Left lobe of liver (tissue), 1 donor: Measurements from ENCODE around the genes GK, PRRG1, H2AL3 and RPGR.

GRCh38 chrX:30612424-30612652, 34.8 kb upstream of the TASL start:
- PRO-cap = unidirectional peak, plus-strand start at chrX:30612585

GRCh38 chrX:30653250-30654545, at the start of gene GK:
GK (plus strand) TSS chrX:30653423.
- PRO-cap = bidirectional peak, plus-strand start at chrX:30653425, minus-strand start at chrX:30653166

DNA sequence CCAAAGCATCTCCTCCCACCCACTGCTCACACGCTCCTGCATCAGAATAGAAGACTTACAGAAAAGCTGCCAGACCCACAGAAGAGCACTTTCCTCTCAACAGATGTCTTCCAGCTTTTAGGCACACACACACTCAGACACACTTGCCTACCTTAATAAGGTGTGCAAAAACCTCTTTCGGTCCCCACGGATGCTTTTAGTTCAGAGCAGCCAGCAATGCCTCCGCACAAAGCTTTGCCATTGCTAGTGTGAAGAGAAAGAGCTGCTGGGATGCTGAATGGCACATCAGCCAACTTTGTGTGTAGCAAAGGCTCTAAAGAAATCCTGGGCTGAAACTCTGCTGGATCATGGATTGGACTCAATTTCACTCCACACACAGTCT, 1056.1 kb downstream of the DMD start:
- PRO-cap = no peak

DNA sequence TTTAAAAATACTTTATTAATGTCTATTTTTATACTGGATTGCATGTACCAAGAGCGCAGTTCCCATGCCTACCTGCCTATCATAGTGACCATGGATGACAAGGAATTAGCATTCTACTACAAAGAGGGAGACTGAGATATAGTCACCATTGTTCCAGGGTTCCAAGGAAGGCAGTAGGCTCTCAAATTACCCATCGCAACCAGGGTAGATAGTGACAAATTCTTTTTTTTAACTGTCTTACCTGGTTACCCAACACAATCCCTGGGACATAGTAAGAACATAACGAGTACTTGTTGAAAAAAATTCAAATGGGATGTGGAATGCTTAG, 618.0 kb downstream of the DMD start:
- PRO-cap = unidirectional peak, plus-strand start at position 161 of the sequence

GRCh38 chrX:34655478-34656588, 1.3 kb downstream of the TMEM47 start:
- PRO-cap = no peak

GRCh38 chrX:34656589-34657178, 401 bp downstream of the TMEM47 start:
- PRO-cap = no peak

DNA sequence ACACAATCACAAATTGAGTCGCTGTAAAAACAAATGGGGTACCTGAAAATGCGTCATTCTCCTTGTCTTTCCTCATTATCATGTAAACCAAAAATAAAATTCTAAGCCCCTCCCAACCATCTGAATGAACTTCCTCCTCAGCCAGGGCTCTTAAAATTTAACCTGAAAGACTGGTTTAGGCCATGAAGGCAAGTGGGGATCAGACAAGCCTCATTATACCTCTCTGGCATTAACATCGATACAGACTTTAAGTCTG, 358.3 kb upstream of the MAGEB16 start:
- PRO-cap = unidirectional peak, plus-strand start at position 178 of the sequence

DNA sequence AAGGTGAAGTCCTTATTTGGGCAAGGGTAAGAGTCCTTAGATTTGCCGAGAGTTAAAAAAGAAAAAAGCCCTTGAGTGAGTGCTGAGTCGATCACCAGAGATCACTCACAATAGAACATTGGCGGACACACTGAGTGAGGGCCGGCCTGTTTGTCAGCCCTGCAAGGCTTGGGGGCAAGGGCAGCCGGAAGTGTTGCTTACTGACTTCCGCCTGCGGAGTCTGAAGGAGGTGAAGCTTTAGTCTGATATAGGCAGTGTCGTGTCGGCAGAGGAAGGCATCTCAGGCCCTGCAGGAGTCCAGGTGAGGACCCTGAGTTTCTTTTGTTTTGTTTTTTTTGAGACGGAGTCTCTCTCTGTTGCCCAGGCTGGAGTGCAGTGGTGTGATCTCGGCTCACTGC, 409 bp downstream of the MAGEB16 start:
- PRO-cap = unidirectional peak, plus-strand start at position 187 of the sequence

DNA sequence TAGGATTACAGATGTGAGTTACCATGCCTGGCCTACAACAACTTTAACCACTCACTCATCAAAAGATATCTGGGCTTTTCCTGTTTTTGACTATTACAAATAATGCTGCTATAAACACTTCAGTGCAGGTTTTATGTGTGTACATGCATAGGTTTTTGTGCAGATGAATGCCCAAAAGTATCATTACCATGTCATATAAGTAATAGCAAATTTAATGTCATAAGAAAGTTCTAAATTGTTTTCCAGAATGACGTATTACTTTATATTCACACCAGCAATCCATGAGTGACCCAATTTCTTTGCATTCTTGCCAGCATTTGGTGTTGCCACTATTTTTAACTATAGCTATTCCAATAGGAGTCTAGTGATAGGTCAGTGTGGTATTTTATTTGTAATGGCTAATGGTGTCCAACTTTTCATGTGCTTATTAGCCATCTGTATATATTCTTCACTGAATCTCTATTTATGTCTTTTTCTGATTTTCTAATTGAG, 35.4 kb upstream of the CFAP47 start:
- PRO-cap = no peak

DNA sequence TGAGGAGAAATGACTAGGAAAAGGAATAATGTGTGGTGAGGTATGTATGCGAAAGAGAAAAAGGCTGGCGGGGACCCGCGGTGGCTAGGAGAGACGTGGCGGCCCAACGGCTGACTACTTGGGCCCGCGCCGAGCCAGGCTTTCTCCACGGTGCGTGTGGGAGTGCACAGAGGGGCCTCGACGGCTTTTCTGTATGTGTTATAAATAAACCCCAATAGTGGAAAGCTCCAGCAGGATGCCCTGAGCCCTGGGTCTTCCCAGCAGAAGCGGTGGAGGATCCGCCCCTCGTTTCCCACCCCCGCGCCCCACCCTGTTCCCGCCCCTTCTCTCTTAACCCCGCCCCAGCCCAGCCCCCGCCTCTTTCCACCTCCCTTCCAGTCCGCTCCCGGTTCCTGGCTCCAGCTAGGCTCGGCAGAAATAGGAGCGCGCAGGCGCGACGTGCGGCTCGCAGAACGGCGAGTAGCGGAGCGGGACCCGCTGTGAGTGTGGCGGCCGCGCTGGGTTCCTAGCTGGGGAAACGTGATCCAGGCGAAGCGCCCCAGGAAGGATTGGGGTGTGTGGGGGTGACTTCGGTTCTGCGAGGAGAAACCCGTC, at the start of gene PRRG1:
Gene PRRG1, plus strand, starts transcription at position 448 of the 594 bp plus-strand sequence.
- PRO-cap = bidirectional peak, plus-strand start at position 448 of the sequence, minus-strand start at position 260 of the sequence

- PRO-cap = no peak
Observed at GRCh38 chrX:37781237-37782468, 1.8 kb downstream of the CYBB start.

DNA sequence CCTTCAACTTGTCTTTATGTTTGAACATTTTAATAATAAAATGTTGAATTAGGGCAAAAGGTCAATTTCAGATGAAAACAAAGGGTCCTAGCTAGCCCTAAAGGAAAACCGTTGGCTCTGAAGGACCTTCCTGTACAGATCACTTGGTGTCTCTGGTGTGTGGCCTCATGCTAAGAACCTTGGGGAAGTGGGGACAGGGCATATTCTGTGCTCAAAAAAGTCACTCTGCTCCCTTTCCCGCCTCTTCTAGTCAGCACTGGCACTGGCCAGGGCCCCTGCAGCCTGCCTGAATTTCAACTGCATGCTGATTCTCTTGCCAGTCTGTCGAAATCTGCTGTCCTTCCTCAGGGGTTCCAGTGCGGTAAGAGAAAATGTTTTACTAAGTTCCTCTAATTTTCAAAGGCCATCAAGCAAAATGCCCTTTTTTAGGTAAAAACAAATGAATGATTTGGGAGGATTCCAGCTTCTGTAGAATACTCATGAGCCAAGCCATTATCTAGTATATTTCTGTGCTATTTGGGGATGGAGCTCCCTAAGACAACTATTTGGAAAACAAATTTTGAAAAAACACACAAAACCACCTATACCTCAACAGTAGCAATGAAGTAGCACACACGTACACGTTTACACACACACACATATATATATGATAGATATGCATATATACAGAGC, 3.5 kb downstream of the CYBB start:
- PRO-cap = no peak

GRCh38 chrX:37811949-37812523, 32.2 kb downstream of the CYBB start:
- PRO-cap = no peak

- PRO-cap = no peak
Observed at GRCh38 chrX:37993976-37994410, at the start of gene H2AL3. H2AL3 (plus strand) TSS chrX:37994272.

GRCh38 chrX:38054080-38054442, 47.7 kb downstream of the SYTL5 start:
- PRO-cap = no peak

DNA sequence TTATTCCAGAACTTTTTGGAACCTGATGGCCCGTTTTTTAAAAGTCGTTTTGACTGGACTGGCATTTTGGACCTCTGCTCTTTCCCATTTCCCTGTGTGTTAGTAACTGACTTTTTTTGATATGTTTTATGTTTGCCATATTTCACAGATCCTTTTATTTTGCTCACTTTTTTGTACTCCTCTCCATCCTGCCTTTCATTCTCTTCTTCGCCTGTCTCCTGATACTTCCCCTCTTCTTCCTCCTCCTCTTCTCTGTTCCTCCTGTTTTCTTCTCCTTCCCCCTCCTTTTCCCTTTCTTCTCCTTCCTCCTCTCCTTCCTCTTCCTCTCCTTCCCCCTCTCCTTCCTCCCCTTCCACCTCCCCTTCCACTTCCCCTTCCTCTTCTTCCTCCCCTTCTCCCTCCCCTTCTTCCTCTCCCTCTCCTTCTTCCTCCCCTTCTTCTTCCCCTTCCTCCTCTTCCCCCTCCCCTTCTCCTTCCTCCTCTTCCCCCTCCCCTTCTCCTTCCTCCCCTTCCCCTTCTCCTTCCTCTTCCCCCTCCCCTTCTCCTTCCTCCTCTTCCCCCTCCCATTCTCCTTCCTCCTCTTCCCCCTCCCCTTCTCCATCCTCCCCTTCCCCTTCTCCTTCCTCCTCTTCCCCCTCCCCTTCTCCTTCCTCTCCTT, 41.6 kb downstream of the RPGR start:
- PRO-cap = no peak

DNA sequence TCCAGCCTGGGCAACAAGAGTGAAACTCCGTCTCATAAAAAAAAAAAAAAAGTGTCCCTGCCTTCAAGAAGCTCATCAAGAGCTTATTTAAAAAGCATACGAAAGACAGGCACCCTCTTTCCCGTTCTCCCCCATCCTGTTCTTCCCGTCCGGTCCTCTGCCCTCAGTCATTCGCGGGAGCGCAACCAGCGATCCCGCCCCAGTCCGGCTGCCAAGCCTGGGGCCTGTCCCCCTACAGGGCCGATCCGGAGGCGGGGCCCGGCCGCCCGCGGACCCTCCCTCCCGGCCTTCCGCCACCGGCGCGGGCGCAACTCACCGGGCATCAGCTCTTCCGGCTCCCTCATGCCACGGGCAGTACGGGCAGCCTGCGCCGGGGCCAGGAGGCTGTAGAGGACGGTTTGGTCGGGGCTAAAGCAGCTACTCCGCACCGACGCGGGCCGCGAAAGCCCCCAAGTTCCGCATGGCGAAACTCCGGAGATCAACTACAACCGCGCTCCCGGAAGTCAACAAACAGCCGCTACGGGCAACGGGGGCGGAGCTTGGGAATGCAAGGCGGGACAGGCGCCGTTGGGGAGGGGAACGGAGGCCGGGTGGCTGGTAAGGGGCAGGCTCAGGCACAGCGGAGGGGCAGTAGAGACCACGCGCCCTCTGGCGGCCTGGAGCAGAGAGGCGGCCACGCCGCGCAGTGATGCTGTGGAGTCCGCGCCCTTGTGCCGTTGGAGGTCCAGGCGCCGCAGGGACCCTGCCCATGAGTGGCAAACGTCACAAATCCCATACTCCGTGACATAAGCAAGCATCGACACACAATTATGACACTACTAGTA, at the start of gene RPGR:
Gene RPGR, minus strand, starts transcription at position 486 of the 824 bp plus-strand sequence.
- PRO-cap = bidirectional peak, plus-strand start at position 296 of the sequence, minus-strand start at position 210 of the sequence; bidirectional peak, plus-strand start at position 664 of the sequence, minus-strand start at position 451 of the sequence

DNA sequence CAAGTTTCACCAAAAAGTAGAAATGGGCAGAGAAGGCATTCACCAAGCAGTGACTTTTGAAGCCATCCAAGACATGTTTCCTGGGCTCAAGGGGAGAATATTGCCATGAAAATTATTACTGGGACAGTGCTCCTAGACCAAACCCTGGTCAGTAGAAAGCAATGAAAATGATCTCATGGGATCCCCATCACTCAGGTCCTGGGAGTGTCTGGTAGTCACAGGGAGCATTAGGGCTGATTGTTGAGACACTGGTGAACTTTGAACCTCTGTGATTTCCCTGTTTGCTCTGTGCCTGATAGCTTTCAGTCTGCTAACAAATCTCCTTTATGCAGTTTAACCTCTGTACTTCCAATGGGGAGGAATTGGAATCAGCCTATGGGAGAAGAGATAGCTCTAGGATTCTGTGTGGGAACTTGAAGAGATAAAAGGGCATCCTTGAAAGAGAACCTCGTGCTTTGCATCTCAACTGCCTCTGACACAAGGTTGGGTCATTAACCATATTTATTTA, 9.3 kb upstream of the OTC start:
- PRO-cap = bidirectional peak, plus-strand start at position 451 of the sequence, minus-strand start at position 169 of the sequence

GRCh38 chrX:38351235-38351759, 1.1 kb upstream of the OTC start:
- PRO-cap = no peak

DNA sequence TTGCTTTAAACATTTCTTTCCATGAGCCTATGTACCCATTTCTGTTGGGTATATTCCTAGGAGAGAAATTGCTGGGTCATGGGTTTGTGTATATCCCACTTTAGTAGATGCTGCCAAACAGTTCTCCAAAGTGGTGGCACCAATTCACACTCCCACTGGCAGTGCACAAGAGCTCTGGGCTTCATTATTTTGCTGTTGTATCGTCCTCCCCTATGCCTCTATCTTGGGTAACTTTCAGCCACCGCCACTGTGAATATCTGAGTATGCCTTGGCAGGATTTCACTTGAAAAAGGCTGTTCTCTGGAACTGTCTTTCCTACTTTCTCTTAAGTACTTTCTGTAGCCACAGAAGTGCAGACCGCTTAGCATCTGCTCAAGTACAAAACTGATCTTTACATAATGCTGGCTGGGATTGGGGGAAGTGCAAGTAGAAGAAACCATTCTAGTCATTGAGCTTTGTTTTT, 77.3 kb downstream of the MID1IP1 start:
- PRO-cap = no peak